Umbilical cord (tissue), 2 donors: ENCODE results near the gene ANO1.

- RAMPAGE, long total RNA = no peak
Observed at GRCh38 chr11:69273031-69273698, 20.8 kb upstream of the MYEOV start.

DNA sequence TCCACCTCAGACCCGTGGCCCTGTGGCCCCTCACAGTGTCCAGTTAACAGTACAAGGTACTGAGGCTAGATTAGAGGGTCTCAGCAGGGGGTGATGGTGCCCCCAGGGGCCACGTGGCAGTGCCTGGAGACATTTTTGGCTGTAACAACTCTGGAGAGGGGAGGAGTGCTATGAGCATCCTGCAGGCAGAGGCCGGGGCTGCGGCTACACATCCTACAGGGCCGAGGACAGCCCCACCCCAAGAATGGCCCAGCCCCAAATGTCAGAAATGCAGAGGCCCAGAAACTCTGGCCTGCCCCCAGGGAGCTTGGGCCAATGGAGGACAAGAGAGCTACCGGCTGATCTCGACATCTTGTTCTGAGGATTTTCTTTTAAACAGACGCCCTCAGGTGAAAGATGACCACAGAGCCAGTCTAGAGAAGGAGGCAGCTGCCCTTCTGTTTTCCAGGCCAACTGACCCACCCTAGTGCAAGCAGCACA is 102.2 kb downstream of the MYEOV start:
- RAMPAGE, long total RNA = no peak

GRCh38 chr11:69416552-69417143 is 122.7 kb downstream of the MYEOV start:
- RAMPAGE, long total RNA = no peak

DNA sequence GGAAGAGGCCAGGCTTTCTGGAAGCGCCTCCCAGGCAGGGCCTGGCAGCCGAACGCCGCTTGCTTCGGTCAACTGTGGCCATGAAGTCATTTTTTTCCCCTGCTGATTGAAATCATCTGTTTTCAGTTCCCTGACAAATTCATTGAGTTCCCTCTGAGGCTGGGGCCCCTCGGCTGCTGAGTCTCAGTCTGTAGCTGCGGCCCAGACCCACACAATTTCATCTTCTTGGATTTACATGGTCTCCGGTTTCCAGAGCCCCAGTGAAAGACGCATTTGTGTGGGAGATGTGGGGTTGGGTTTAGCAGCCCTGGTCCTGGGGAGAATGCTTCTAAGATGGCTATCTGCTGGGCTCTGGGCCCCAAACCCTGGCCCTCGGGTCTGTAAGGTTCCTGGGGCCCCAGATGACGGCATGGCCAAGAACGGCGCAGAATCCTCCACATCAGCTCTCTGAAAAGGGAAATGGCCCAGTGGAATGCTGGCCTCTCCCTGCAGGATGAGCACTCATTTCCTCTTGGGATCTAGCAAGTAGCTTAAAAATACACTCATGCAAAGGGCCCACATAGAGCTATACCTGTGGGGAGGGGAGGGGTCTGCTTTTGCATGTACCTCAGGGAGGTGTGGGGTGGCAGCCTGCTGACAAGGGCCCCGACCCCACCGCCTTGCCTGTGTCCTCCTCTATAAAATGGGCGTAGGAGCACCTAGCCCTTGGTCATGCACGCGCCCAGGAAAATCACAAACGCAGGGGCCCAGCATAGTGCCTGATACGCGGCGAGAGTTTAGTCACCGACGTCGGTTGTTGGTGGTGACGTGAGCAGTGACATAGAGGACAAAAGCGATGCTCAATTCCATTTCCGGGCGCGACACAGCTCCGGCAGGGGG is 150.0 kb downstream of the MYEOV start:
- RAMPAGE, long total RNA = no peak

DNA sequence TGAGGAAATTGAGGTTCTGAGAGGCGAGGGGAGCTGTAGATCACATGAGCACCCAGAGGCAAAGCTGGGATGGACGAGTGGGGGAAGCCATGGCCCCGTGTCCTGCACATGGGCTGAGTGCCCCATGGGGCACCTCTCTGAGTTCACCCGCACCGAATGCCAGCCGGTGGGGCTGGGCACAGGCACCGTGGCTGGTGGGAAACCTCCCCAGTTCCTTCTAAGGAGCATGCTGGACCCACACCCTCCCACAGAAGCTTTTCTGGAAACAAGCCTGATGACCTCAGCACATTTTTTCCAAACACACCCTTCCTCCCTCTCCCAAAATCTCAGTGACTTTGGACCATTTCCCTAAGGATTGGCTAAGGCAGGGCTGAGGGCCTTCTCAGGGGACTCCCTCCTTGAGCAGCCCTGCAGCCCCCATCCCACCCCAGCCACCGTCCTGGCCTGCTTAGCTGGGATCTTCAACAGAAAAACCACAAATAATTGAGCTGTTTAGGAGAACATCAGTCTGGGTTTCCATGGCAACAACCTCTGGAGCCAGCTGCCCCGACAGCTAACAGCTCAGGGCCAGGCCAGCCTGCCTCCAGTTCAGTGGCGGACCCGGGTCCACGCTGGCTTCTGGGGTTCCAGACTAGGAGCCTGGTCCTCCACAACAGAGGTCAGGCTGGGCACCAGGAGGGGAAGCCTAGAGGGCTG is 169.4 kb downstream of the MYEOV start:
- RAMPAGE, long total RNA = no peak

- RAMPAGE, long total RNA = no peak
Observed at GRCh38 chr11:69515194-69515617, 125.8 kb upstream of the CCND1 start.

GRCh38 chr11:69530680-69531650 is 110.0 kb upstream of the CCND1 start:
- RAMPAGE, long total RNA = no peak

DNA sequence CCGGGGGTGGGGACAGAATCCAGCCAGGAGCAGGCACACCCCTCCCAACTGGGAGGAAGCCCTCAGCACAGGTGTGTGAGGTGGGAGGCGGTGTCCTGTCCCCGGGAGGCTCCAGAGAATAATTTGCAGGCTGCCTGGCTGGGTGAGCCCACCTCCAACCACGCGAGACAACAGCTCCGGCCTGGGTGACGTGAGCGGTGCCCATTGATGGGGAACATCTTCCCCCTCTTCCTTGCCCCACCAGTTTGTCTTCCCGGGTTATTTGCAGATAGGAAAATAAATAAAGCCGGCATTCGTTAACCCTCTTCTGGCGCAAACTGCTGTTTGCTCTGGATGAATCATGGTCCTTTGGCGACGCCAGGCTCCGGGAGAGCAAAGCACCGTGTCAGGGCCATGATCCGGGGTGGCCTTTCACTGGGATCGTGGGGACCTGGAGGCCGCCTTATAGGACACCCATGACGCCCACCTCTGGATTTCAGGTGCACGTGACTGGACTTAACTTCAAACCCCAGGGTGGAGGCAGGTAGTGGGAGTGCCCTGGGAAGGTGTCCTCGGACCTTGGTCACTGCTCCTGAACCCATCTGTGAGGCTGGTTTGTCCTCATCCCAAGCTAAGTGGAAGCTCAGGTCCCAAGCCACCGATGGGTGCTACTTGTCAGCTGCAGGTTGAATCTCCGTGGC is 13.9 kb downstream of the CCND1 start:
- RAMPAGE, long total RNA = no peak

- RAMPAGE, long total RNA = no peak
Observed at GRCh38 chr11:69943523-69943965, 124.3 kb upstream of the FGF3 start.

DNA sequence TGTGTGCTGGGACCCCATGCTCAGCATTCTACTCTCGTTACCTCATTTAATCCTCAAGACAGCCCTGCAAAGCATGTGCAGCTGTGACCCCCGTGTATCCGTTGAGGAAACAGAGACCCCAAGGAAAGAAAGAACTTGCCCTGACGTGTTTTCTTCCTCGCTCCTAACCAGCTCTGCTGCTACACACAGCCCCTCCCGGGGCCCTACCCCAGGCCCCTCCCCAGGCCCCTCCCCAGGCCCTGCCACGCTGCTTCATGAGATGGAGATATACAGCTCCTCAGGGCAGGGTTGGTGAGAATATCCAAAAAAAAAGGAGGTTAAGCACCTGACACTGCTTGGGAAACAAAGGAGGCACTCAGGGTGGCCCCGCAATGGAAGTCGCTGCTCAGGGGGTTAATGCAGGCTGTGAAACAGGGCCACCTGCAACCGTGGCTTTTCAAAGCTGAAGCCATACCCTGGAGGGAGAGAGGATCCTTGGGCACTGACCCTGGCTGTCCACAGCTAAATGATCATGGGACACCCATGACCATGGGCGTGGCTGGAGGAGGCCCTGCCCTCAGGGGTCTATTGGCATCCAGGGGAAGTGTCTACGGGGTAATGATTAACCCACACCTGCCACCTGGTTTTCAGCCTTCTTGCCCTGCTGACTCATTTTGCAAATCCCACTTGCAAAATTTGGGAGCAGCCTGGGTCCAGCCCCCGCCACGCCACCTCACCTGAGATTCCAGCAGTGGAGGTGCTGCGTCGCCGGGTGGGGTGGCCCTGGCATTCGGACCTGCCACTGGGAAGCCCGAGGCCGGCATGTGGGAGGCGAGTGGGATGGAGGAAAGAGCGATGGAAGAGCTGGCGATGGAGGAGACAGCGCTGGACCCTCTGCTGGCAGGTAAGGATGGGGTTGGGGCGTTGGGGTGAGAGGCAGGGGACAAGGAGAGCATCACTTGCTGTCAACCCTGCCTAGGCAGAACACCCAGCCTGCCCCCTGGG is 112.1 kb upstream of the ANO1 start:
- RAMPAGE, long total RNA = no peak

GRCh38 chr11:70040305-70041184 is 37.6 kb upstream of the ANO1 start:
- RAMPAGE, long total RNA = no peak

DNA sequence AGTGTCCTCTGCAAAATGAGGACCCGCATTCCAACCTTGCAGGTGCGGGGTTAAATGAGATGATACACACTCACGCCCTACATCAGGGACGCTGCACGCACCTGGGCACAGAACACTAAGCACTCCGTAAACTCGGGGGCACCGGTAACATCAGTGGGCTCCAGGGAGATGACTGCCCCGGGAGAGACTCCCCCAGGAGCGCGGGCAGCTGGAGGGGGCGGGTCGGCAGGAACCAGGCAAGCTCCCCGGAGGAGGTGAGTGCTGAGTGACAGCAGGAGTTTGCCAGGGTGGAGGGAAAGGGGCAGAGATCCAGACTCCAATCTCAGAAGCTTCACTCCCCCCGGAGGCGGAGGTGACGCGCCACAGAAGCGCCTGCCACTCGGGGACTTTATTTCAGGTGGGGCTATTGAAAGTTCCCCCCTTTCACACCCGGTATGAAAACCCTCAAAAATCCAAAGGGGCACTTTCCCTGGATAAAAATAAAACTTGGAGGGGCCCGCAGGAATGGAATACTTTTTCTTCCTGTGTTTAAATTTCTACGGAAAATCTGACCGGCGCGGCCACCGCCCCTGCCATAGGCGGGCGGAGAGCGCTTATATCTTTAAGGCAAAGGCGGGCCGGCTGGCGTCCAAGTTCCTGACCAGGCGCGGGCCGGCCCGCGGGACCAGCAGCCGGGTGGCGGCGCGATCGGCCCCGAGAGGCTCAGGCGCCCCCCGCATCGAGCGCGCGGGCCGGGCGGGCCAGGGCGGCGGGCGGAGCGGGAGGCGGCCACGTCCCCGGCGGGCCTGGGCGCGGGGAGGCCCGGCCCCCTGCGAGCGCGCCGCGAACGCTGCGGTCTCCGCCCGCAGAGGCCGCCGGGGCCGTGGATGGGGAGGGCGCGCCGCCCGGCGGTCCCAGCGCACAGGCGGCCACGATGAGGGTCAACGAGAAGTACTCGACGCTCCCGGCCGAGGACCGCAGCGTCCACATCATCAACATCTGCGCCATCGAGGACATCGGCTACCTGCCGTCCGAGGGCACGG is at the start of gene ANO1:
Gene ANO1 (plus strand): TSS at position 624 of the 1,022 bp plus-strand sequence.
- RAMPAGE, long total RNA = no peak

DNA sequence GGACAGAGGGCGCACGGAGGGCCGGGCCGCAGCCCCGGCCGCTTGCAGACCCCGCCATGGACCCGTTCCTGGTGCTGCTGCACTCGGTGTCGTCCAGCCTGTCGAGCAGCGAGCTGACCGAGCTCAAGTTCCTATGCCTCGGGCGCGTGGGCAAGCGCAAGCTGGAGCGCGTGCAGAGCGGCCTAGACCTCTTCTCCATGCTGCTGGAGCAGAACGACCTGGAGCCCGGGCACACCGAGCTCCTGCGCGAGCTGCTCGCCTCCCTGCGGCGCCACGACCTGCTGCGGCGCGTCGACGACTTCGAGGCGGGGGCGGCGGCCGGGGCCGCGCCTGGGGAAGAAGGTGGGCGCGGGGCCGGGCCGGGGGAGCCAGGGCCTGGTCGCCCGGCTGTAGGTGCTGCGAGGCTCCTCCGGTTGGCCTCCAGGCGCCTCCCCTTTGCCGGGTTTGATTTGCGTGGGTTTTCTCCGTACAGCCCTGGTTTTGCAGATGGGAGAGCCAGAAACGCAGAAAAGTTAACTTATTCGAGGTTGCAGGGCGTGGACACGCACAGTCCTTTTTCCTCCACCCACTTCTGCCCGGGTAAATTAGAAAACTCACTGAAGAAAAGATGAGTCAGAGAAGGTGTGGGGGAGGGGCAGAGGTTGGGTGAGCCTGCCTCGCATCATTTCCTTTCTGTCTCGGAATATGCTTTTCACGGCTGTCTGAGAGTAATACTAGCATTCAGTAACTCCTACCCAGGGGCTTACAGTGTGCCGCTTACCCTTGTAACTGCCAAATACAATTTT is 500 bp downstream of the FADD start:
- RAMPAGE, long total RNA = no peak

DNA sequence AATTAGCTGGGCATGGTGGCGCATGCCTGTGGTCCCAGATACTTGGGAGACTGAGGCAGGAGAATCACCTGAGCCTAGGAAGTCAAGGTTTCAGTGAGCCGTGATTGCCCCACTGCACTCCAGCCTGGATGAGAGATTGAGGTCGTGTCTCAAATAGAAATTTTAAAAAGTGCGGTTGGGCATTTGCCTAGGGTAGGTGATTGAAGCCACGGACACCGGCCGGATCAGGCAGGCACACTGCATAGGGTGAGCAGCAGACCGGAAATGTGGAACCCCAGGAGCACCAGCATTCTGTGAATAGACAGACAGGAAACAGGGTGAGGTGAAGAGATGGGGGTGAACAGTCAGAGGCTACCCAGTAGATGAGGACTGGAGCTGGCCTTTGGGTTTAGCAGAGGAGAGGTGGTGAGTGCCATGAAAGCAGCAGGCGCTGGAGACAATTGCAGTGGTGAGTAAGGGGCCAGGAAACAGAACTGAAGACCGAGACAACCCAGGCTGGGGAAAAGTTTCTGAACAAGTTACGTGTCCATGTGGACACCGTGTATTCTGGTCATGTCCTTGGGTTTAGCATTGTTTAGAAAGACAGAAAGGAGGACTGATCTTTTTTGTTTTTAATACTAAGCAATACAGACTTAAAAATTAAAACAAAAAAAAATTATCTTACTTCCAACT is 43.5 kb downstream of the PPFIA1 start:
- RAMPAGE, long total RNA = no peak

- RAMPAGE, long total RNA = no peak
Observed at GRCh38 chr11:70333186-70333640, 62.7 kb downstream of the PPFIA1 start.

GRCh38 chr11:70567557-70568436 is 169.5 kb downstream of the CTTN start:
- RAMPAGE, long total RNA = no peak

- RAMPAGE, long total RNA = no peak
Observed at GRCh38 chr11:70641453-70641899, 243.1 kb downstream of the CTTN start.

GRCh38 chr11:70666671-70667026 is 268.3 kb downstream of the CTTN start:
- RAMPAGE, long total RNA = no peak

- RAMPAGE, long total RNA = no peak
Observed at GRCh38 chr11:70712331-70712932, 314.1 kb downstream of the CTTN start.

DNA sequence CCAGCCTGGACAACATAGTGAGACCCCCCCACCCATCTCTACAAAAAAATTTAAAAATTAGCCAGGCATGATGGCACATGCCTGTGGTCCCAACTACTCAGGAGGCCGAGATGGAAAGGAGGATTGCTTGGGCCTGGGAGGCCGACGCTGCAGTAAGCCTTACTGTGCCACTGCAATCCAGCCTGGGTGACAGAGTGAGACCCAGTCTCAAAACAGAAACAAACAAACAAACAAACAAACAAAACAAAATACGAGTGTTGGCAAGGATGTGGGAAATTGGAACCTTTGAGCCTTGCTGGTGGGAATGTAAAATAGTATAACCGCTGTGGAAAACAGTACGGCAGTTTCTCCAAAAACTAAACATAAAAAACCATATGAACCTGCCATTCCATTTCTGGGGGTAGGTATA is 32.3 kb downstream of the SHANK2 start:
- RAMPAGE, long total RNA = no peak